Mononuclear cell (primary cell): ENCODE results near the genes WNT16, AASS and SLC13A1.

DNA sequence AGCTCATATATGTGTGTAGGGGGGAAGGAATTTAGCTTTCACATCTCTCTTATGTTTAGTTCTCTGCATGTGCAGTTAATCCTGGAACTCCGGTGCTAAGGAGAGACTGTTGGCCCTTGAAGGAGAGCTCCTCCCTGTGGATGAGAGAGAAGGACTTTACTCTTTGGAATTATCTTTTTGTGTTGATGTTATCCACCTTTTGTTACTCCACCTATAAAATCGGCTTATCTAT is 1.2 kb downstream of the CFTR start:
- RRBS: no CpG with 5 or more reads among the region's 2 CpGs

DNA sequence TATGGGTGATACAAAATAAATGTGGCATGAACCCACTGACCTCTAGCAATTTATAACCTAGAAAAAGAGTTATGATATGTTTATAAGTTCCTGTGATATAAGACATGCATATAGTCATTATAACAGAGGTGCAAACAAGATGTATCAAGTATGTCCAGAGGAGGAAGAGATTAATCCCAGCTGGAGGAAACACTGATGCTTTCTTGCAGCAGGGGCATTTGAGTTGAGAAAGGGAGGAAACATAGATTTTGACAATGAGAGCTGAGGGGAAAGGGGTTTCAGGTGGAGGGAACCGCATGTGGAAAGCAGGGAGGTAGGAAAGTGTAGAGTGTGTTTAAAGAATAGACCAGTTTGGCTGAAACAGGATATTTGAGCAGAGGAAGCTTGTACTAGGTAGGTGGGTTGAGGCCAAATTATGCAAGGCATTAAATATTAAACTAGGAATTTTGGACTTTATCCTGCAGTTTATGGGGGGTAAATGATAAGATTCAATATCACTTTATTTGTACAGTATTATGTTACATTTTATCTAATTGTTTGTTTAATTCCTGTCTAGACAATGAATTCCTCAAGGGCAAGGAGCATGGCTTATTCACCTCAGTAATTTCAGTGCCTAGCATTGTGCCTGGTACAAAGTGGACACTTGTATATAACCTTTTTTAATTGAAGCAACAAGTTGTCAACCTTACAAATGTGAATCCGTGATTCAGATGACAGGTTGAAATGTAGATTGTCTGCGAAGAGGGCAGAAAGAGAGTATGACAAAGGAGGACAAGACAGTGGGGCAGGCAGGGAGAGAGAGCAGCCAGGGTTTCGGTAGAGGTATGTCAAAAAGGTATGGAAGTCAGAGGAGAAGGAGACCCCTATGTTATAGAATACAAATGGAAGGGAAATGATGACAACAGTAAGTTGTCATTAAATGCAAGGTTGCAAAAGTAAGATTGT is 125.9 kb downstream of the CFTR start:
- RRBS: no CpG with 5 or more reads among the region's 4 CpGs

- RRBS: no CpG with 5 or more reads among the region's 5 CpGs
Measured at GRCh38 chr7:119472391-119472699, 800.6 kb upstream of the KCND2 start.

- RRBS: no CpG with 5 or more reads among the region's 10 CpGs
Measured at GRCh38 chr7:121027707-121028760, 39.5 kb downstream of the CPED1 start.

- RRBS: no CpG with 5 or more reads among the region's 13 CpGs
Measured at GRCh38 chr7:121062525-121063376, 74.2 kb downstream of the CPED1 start.

- RRBS: 11% methylated on average over 5 of the region's 26 CpGs
Measured at GRCh38 chr7:121328545-121329170, at the start of gene WNT16. Gene WNT16 (plus strand): TSS chr7:121329000.

- RRBS: no CpG with 5 or more reads among the region's 4 CpGs
Measured at GRCh38 chr7:121420819-121421411, 24.8 kb upstream of the FAM3C start.

- RRBS: no CpG with 5 or more reads among the region's 11 CpGs
Measured at GRCh38 chr7:121438331-121439022, 42.4 kb upstream of the FAM3C start.

DNA sequence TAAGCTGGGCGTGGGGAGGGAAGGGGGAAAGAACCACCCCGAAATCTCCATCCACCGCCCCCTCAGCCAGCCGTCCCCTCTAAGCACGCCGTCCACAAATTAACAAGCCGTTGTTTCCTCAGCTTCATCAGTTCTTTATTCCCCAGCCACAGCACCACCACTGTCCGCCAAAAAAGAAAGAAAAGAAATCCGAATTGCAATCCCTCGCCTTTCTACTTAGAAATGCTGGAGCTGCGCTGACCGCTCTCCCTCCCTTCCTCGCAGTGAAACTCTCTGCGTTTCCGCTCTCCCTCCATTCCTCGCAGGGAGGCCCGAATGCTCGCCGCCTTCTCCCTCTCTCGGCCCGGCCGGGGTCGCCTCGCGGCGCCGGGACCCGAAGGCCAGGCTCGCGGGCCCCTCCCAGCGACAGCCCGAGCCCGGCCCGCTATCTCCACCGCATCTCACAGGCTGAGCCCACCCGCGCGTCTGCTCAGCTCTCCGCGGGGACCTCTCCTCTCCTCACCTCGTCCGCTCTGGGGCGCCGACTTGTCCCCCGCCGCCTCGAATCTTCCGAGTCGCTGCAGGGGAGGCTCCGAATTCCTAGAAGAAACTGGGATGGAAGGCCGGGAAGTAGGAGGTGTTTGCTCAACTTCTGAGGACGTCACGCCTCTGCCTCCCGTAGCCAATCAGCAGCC is at the start of gene AASS:
Gene AASS, minus strand, starts transcription at position 591 of the 674 bp plus-strand sequence.
- RRBS: 2% methylated on average over 7 of the region's 54 CpGs

DNA sequence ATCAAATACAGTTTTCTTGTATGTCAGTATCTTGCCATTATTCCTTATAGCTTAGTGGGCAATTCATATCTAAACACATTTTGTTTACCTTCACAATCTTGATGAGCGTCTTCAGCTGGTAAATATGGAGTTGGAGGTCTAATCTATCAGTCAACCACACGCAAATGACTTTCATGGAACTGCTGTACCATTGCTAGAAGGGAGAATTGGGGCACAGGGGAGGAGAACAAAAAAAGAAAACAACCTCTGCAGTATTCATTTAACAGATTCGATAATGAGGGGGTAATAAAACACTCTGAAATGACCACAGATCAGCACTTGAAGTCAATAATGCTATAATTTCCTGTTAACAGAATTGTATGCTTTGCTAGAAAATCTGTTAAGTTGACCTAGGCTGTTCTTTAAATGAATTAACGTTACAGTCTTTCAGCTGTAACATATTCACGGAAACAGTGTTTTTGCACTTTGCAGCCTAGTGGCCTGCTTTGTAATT is 20.9 kb upstream of the FEZF1 start:
- RRBS: no CpG with 5 or more reads among the region's 5 CpGs

GRCh38 chr7:122378778-122379327 is 74.3 kb upstream of the FEZF1 start:
- RRBS: no CpG with 5 or more reads among the region's 4 CpGs

GRCh38 chr7:122817392-122817922 is 68.8 kb downstream of the CADPS2 start:
- RRBS: no CpG with 5 or more reads among the region's 13 CpGs

- RRBS: no CpG with 5 or more reads among the region's 5 CpGs
Measured at GRCh38 chr7:123199628-123200221, at the start of gene SLC13A1. Gene SLC13A1 (minus strand): TSS chr7:123199969.

DNA sequence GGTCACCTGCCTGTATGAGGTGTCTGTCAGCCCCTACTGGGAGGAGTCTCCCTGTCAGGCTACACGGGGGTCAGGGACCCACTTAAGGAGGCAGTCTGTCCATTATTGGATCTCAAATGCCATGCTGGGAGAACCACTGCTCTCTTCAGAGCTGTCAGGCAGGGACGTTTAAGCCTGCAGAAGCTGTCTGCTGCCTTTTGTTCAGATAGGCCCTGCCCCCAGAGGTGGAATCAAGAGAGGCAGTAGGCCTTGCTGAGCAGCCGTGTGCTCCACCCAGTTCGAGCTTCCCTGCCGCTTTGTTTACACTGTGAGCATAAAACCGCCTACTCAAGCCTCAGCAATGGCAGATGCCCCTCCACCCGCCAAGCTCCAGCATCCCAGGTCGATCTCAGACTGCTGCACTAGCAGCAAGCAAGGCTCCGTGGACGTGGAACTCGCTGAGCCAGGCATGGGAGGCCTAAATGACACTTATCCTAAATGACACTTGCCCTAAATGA is 6.9 kb upstream of the ASB15 start:
- RRBS: no CpG with 5 or more reads among the region's 11 CpGs

- RRBS: no CpG with 5 or more reads among the region's 5 CpGs
Measured at GRCh38 chr7:123642010-123642495, 13.6 kb upstream of the LMOD2 start.

GRCh38 chr7:123660331-123660864 is 4.7 kb downstream of the LMOD2 start:
- RRBS: no CpG with 5 or more reads among the region's 6 CpGs

DNA sequence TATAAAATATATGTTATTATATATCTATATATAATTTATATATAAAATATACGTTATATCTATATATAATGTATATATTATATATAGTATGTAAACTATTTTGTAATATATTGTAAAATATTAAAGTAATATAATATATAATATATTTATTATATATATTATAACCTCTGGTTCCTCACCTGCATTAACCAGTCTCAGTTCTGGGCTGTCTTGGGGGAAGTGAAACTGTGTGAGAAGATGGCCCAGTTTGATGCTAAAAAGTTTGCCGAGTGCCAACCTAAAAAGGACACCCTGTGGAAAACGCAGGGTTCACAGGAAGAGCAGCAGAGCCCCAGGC is 104.4 kb upstream of the POT1 start:
- RRBS: no CpG with 5 or more reads among the region's 3 CpGs

GRCh38 chr7:125563435-125563825 is 633.8 kb upstream of the POT1 start:
- RRBS: no CpG with 5 or more reads among the region's 7 CpGs